ENCODE results near the gene ATOH8.

DNA sequence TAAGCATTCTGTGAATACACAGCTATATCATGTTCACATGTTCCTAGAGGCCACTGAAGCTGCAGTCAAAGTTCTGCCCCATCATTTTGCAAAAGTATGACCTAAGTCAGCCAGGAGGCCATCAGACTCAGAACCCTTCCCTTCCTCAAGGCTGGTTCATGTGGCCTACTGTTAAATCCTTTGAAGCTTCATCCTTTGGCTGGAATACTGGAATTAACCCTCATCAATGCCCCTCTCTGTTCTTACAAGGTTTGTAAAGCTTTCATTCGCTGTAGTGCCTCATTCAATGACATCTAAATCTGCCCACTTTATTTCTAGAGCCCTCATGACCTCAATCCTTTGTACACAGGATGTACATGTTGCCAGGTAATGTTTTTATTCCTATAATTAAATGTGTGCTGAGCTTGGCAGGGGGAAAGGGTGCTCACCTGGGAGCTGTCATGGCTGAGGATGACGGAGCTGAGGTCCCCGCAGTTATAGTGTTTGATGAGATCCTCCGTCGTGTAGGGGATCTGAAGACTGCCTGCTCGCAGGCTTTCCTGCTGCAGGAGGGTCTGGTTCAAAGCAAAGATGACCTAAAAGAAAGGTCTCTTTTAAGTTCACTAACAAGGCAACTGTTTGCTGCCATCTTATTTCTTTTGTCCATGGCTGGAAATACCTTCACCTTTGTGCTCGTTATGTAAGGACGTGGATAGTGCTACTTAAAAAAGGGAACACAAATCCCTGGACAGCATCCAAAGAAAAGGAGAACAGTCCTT is 39.3 kb downstream of the TRABD2A start:
- PRO-cap = no peak

DNA sequence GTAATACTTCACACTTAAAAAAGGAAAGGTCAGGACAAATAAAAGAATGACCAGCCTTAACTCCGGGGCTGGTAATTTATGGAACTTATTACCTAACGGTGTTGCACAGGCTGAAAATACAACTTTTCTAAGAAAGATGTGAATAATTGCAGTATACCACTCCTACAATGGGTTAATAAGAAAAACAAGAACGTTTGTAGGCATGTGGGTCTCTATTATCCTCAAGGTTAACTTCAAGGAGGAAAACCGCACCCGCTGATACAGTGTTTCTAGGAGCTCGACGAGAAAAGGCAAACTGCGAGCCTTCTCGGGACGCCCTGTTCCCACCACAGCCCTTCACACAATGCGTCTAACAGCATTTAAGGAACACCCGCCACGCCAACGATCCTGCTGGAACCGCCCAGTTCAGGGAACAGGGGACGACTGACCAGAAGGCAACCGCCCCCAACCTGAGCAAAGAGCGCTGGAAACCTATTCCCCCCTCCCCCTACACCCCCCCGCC is 825 bp upstream of the TMSB10 start:
- PRO-cap = unidirectional peak, plus-strand start at position 261 of the sequence; bidirectional peak, plus-strand start at position 403 of the sequence, minus-strand start at position 345 of the sequence

GRCh38 chr2:84962888-84963331 is 8.1 kb upstream of the KCMF1 start:
- PRO-cap = no peak

DNA sequence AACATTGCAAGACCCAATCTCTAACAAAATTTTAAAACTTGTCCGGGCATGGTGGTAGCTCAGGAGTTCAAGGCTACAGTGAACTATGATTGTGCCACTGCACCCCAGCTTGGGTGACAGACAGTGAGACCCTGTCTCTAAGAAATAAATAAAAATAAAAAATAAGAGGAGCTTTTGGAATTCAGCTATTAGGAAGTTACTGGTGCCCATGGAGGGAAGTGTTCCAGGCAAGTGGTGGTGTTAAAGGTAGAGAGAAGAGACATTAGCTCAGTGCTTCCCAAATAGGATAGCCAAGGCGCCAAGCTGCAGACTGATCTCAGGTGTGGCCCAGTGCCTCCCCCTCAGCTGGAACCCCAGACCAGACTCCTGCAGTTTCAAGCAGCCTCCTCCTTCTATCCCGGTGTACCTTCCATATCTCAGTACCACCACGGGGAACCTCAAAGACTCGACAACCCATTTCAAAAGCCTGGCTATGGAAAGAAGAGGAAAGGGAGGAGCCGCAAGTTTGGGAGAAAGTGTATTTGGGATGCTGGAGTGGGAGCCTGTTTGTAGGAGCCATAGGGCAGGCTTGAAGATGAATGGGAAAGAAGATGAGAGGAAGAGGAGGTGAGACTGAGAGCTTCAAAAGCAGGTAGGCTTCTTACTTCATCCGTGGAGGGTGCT is 8.0 kb downstream of the TCF7L1 start:
- PRO-cap = no peak

- PRO-cap = no peak
Observed at GRCh38 chr2:85155129-85155440, 21.9 kb downstream of the TCF7L1 start.

- PRO-cap = no peak
Observed at GRCh38 chr2:85340116-85340960, 12.5 kb upstream of the TGOLN2 start.

- PRO-cap = bidirectional peak, plus-strand start at chr2:85433909, minus-strand start at chr2:85433815
Observed at GRCh38 chr2:85433079-85434442, 15.0 kb downstream of the SH2D6 start.

GRCh38 chr2:85438741-85439136 is 20.2 kb downstream of the SH2D6 start:
- PRO-cap = no peak

DNA sequence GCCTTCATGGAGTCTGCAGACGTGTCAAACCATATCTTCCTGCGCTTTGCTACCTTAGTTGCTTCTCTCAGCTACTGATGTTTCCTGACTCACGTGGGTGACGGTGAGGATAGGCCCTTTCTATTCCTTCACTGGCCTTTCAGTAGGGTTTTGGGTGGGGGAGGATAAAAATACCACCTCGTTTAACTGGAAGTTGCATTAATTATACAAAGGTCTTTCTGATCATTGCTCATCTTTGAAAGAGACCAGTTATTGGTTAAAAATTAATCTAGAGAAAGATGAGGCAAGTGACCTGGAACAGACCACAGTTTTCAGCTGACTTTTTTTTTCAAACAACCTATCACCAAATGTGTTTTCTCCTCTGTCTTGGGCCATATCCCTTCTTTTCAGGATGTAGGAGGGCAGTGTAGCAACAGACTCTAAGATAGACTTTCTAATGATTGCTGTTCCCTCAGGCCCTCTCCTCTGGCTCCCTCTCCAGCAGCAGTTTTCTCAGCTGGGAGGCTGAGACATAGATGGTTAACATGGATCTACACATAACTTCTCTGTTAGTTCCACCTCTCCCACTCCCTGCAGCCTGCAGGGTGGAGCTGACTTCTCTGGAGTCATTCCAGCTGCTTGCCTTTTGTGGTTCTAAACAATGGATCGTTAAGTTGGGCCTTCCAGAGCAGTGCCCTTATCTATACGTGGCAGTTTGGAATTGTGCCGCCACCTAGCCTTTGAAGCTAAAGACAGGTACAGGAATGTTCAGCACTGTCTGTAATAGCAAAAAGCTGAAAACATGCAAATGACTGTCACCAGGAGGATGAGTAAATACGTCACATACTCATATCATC is 49.9 kb downstream of the SH2D6 start:
- PRO-cap = unidirectional peak, minus-strand start at position 503 of the sequence

GRCh38 chr2:85540870-85541561 is 2.0 kb downstream of the MAT2A start:
- PRO-cap = no peak

GRCh38 chr2:85544236-85545201 is 5.6 kb downstream of the MAT2A start:
- PRO-cap = no peak

GRCh38 chr2:85552145-85552923 is 9.0 kb downstream of the GGCX start:
- PRO-cap = no peak

DNA sequence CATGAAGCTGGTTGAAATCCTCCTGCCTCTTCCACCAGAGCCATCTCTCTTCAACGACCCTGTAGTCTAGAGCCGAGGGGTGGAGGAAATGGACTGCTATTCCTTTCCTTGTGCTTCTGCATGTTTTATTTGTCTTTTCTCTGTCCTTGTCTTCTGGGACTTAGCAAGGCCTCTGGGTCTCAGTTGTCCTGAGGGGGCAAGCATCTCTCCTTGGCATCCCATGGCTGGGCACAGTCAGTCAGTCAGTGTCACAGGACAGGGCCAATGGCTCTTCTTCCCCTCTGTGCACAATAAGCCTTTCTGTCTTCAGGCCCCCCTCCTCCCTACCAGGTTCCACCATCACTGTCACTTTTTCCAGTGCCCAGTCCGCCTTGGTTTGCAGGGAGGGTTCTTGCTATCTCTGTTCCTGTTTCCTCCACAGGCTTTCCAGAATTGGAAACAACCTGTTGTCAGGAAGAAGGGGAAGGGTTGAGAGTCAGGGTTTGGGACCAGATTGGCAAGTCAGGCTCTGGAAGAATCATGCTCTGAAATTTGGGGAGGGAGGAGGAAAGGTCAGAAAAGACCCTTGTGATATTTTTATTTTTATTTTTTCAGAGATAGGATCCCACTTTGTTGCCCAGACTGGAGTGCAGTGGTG is 1.7 kb upstream of the VAMP5 start:
- PRO-cap = no peak

- PRO-cap = bidirectional peak, plus-strand start at chr2:85585275, minus-strand start at chr2:85585280
Observed at GRCh38 chr2:85584824-85585707, 835 bp downstream of the VAMP5 start.

GRCh38 chr2:85590979-85591363 is 4.6 kb upstream of the RNF181 start:
- PRO-cap = no peak

DNA sequence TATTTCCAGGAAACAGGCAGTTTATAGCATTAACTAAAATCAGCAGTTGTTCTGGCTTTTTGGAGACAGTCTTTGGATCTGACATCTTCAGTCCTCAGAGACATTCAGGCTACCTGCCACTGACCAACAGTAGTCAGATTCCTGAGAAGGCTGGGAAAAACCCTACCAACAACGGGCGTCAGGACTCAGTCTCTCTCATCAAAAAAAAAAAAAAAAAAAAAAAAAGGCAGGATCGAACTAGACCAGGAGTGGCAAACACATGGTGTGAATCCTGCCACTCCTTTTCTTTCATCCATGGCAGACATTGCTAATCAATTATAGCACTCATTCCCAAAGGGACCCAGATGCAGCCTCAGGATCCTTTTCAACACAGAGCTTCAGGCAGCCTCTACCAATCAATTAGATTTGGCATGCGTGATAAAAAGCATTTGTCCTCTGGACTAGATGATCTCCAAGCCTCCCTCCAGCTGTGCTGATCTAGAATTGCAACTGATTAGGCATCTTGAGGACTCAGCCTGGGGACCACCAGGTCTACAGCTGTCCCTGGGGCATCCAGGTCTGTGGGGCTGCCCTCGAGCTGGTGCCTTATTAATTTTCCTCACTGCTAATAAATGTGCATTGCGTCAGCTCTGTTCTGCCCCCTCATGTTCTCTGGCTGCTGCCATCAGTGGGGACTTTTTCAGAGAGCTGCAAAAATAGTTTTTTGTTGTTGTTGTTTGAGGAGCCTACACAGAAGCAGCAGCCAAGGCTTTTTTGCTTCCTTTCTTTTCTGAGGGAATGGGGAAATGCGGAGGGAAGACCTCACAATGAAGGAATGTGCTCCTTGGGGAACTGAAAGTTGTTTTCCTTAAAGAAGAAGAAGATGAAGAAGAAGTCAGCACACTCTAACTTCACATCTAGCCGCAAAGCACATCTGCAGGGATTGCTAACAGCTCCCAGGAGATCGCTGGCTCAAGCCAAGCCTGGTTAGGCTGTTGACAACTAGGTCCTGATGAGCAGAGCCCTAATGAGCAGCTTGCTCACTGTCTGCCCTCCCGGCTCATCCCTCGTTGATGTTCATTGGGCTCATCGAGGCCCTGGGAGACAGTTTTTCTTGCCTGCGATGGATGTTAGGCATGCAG is 8.9 kb upstream of the ATOH8 start:
- PRO-cap = no peak

DNA sequence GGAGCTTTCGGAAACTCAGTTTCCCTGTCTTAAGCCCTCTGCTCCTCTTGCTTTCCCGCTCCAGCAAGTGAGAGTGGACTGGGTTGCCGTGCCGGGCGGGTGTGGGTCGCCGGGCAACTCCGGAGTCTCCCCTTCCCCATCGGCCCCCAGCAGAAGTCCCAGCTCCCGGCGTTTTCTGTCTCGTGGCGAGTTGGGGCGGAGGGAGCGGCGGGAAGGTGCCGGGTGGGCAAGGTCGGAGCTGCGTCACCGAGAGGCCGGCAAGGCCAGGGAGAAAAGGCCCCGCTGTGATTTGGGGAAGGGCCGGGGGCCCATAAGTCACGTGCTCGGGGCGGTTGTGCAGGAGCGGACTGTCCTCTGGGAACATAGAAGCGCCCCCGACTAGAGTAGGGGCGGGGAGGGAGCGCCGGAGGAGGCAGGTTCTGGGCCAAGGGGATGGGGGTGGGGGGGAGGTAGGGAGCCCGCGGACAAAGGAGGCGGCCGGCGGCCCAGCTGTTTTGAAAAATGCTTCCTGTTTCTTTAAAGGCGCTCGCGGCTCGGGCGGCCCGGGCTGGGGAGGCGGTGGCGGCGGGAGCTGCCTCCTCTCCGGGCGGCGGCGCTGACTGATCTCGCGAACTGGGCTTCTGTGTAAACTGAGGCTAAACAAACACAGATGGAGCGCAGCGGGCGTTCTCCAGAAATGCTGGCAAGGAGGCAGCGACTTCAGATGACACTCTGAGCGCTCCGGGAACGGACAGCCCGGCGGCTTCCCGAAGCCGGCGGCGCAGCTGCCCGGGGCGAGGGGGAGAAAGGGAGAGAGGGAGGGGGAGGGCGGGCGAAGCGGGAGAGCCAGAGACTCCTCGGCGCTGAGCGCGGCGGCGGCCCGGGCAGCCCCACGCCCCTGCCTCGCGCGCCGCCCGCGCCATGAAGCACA is at the start of gene ATOH8:
Gene ATOH8 (plus strand): TSS at position 702 of the 910 bp plus-strand sequence.
- PRO-cap = bidirectional peak, plus-strand start at position 381 of the sequence, minus-strand start at position 175 of the sequence; bidirectional peak, plus-strand start at position 519 of the sequence, minus-strand start at position 503 of the sequence; unidirectional peak, plus-strand start at position 828 of the sequence

- PRO-cap = no peak
Observed at GRCh38 chr2:85766308-85766680, 12.5 kb downstream of the ATOH8 start.

DNA sequence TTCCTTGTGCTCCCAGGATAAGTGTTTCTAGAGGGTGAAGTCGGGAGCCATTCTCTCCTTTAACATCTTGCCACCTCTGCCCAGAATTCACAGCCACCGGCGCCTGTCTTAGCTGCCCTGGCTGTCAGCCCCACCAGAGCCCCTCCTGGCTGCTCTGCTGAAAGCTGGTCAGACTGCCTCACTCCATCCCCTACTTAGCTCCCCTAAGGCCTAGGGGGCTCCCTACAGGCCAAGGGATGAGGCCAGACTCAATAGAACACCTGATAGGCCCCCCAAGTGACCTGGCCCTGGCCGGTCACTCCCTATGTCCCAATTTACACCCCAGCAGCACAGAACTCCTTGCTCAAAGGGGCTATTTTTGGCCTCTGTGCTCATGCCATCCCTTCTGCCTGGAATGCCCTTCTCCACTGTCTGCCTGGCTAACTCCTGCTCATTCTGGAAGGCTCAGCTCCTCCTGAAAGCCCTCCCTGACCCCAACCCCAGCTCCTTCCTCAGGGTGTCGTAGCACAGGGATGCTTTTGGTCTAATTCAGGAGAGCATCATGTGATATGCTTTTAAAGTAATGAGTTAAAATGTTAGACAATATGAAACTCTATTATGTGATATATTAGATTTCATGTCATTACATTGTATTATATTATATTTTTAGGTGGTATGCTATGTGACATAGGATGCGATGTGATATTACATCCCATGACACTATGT is 20.8 kb downstream of the ATOH8 start:
- PRO-cap = no peak

GRCh38 chr2:85796228-85797136 is 42.7 kb downstream of the ATOH8 start:
- PRO-cap = no peak